Lung (tissue), 4 donors: ENCODE data around the genes ZNF814 and ZNF274.

GRCh38 chr19:57870919-57871645 lies 17.8 kb downstream of the ZNF814 start:
- PRO-cap, result no peak
- RAMPAGE, long total RNA, result no peak
- RRBS, result no CpG with 5 or more reads among the region's 5 CpGs

- PRO-cap, result unidirectional peak, minus-strand start at chr19:57889015
- RAMPAGE, long total RNA, result no peak
- RRBS, result 7% methylated on average over 3 of the region's 52 CpGs
Measured at GRCh38 chr19:57888445-57889496, at the start of gene ZNF814. Gene ZNF814, minus strand, starts transcription at chr19:57889037.

- PRO-cap, result no peak
- RAMPAGE, long total RNA, result no peak
- RRBS, result 11% methylated on average over 2 of the region's 10 CpGs
Measured at GRCh38 chr19:57915526-57916201, 728 bp downstream of the ZNF417 start.

DNA sequence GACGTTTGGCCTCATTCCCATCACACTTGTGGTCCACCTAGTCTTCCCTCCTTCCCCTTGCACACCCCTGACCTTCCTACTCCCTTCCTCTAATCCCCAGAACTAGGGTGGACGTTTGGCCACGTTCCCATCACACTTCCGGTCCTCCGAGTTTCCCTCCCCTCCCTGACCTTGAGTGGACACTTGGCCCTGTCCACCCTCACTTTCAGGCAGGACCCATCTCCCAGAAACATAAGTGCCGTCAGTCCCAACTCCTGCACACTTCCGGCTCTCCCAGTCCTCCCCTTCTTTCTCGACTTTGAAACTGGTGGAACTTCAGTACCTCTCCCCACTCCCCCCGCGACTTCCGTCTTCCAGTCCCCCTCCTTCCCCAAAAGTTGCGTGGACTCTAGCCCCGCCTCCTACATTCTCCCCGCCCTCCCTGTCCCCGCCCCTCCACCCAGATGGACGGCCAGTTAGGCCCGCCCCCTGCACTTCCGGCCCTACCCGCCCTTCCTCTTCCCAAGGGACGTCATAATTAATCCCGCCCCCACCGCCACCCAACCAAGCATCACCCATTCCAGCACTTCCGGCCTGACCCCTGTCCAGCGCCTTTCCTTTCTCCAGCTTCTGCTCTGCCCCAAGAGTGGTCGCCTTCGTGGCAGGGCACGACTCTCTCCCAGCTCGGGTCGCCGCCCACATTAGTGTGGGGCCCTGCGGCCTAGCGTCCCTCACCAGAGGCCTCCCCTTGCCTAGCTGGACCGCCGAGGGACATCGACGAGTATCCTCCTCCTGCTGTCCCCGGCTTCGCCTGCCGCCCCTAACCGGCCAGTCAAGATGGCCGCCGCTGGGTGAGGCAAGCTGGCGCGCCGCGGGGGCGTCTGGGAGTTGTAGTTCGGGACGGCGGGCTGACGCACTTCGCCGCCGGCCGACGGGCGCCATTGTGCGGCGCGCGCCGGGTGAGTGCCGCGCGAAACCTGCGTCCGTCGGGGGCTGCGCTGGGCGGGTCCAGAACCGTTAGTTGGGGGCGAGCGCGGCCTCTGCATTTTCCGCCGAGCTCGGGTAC lies at the start of gene ZNF274:
Gene ZNF274, plus strand, starts transcription at position 557 of the 1,045 bp plus-strand sequence.
- PRO-cap, result bidirectional peak, plus-strand start at position 557 of the sequence, minus-strand start at position 290 of the sequence; bidirectional peak, plus-strand start at position 920 of the sequence, minus-strand start at position 801 of the sequence
- RAMPAGE, long total RNA, result no peak
- RRBS, result 2% methylated on average over 23 of the region's 77 CpGs

GRCh38 chr19:58209007-58209546 lies 19.6 kb upstream of the ZNF544 start:
- PRO-cap, result no peak
- RAMPAGE, long total RNA, result no peak
- RRBS, result no CpG with 5 or more reads among the region's 3 CpGs

DNA sequence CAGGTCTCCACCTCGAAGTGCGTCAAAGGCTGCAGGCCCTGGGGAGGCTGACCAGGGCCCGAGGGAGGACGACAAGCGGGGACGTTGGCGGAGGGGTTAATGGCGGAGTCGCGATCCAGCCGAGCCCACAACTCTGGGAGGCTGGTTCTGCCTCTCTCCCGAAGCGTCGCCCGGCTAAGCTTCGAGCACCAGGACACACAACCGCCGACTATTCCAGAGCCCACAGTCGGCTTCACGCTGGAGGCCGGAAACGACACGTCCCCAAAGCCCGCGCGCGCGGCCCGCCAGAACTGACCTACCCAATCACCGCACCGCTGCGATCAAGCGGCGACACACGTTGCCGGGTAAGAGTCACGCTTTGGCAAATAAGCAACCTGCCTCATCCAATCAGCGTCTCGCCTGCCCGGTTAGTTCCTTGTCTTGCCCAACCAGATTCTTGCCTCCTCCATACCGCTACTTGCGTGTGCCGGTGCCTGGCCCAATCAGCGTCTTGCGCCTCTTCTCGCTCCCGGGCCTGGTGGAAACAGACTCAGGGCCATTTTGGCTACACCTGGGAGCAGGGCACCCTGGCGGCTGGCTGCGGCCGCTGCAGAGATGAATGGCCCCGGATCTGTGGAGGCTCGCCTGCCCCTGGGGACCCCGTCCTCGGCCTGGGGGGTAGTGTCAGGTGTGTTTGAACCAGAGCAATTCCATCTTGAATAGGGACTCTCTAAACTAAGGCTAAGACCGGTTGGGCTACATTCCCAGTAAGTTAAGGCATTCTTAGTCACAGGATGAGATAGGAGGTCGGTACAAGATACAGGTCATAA lies 11.7 kb upstream of the ZNF544 start:
- PRO-cap, result no peak
- RAMPAGE, long total RNA, result no peak
- RRBS, result 44% methylated on average over 35 of the region's 56 CpGs

- PRO-cap, result no peak
- RAMPAGE, long total RNA, result no peak
- RRBS, result no CpG with 5 or more reads among the region's 6 CpGs
Measured at GRCh38 chr19:58474055-58474530, 2.1 kb upstream of the ZNF446 start.

DNA sequence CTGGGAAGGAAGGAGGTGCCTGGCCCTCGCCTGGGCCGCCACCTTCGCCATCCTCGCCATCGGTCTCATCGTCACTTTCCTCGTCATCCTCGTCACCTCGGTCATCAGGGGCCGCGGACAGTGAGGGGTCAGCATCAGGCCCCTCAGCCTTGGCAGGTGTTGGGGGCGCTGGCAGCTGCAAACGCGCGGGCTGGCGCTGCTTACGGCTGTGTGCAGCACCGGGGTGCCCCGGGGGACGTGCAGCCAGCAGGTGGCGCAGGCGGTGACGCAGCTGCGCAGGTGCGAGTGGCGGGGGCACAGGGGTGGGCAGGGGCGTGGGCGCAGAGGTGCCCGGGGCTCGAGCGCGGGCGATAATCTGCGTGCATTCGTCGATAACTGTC lies 2.7 kb downstream of the ZBTB45 start:
- PRO-cap, result no peak
- RAMPAGE, long total RNA, result no peak
- RRBS, result 91% methylated on average over 7 of the region's 36 CpGs

GRCh38 chr19:58549925-58550975 lies 4.7 kb downstream of the CHMP2A start:
- PRO-cap, result no peak
- RAMPAGE, long total RNA, result no peak
- RRBS, result no CpG with 5 or more reads among the region's 22 CpGs